ENCODE measurements around the genes DUSP23, FCRL6, IGSF9, PIGM, ATP1A4 and NHLH1.

DNA sequence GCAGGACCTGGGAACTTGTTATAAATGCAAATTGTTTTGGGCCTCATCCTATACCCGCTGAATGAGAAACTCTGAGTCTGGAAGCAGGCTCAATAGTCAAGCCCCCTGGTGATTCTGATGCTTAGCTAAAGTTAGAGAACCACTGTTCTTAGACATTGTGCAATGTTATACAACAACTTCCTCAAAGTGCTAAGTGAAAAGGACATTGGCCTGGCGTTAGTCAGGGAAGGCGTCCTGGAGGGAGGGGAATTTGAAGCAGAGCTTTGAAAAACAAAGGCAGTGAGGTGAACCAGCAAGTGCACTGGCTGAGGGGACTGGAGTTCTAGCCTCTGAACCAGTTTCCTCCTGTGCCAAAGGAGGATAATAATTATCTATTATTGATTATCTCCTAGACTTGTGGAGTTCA lies 5.1 kb downstream of the CD1D start:
- PRO-cap: no peak

DNA sequence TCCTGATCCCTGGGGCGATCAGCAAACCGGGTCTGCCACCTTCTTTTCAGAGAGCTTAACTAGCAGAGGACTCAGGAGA lies 93 bp downstream of the AIM2 start:
- PRO-cap: no peak

GRCh38 chr1:159172654-159173392 lies 1.4 kb downstream of the CADM3 start:
- PRO-cap: no peak

GRCh38 chr1:159205884-159206650 lies 1.4 kb downstream of the ACKR1 start:
- PRO-cap: no peak

GRCh38 chr1:159581218-159581753 lies 6.3 kb upstream of the APCS start:
- PRO-cap: no peak

GRCh38 chr1:159593610-159594442 lies 6.2 kb downstream of the APCS start:
- PRO-cap: no peak

DNA sequence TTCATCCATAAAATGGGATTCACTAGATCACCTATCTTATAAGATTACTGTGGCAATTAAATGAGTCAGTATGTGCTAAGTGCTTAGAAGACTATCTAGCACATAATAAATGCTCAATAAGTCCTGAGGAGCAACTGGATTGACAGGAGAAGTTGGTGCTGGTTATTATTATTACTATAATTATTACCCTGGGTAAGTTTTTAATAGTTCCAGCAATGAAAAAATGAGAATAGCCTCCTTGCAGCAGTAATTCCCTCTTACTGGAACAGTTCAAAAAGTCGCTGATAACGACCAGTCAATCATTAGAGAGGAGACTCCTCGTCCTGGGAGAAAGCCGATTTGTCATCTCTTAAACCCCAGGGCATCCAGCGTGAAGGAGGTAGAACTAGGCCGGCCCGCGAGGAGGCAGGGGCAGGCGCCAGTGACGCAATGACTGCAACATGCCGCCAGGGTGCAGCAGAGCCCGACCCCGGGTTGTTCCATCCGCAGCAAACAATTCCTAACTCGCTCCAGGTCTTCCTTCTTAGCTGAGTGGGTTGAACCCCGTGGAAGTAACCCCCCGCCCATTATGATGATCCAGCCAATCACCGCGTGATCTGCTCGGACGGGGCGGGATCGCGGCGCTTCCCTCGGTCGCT lies 407 bp upstream of the DUSP23 start:
- PRO-cap: bidirectional peak, plus-strand start outside the sequence, minus-strand start at position 498 of the sequence

GRCh38 chr1:159780874-159781702 lies at the start of gene DUSP23:
TSS of gene DUSP23 (plus strand) at chr1:159780962.
- PRO-cap: bidirectional peak, plus-strand start at chr1:159780969, minus-strand start at chr1:159780733; bidirectional peak, plus-strand start at chr1:159781485, minus-strand start at chr1:159781311

- PRO-cap: no peak
Observed at GRCh38 chr1:159802217-159802655, at the start of gene FCRL6. TSS of gene FCRL6 (plus strand) at chr1:159802360.

GRCh38 chr1:159876605-159877007 lies 14.1 kb upstream of the VSIG8 start:
- PRO-cap: no peak

DNA sequence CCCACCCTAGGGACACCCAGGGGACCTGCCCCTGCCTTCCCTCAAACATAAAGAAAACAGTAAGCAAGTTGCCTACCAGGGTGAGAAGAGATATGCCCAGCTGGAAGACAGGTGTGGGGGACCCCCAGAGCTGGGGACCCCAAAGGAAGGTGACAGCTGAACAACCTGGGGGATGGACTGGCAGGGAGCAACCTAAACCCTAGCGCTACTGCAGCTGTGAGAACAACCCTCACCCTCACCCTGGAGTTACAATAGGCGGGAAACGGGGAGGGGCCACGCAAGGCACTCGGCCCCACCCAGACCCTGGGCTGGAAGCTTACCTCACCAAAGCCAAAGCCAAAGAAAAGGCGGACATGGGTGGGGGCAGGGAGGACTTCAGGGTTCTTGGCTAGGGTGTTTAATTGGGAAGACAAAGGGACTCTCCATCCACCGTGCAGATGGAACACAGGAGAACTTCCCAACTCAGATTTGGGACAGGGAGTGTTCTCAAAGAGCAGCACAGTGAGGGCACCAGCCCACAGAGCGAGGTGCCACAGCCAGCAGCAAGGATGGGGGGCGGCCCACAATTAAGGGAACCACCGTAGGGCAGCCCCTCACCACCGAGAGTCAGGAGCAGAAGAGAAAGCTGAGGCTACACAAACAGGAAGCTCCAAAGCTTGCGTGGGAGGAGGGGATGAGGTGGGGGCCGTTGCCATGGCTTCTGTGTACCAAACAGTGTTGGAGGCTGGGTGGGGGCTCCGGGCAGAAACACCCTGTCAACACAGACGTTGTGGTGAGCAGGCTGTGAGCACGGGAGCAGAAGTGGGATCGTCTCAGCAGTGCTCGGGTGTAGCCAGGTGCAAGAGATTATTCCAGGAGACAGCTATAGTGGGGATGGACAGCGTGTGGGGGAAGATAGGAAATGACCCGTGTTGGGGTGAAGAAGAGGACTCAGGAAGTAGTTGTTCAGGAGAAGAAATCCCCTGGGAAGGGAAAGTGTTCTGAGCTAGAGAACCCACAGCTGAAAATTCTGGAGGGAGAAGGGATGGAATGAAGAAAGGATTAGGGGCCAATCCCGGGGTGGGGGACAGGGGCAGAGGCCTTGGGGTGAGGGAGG lies 1.8 kb downstream of the TAGLN2 start:
- PRO-cap: bidirectional peak, plus-strand start at position 339 of the sequence, minus-strand start at position 224 of the sequence; bidirectional peak, plus-strand start at position 763 of the sequence, minus-strand start at position 608 of the sequence

- PRO-cap: no peak
Observed at GRCh38 chr1:159945186-159946391, at the start of gene IGSF9. TSS of gene IGSF9 (minus strand) at chr1:159945613.

- PRO-cap: no peak
Observed at GRCh38 chr1:159960781-159961674, 7.0 kb upstream of the SLAMF9 start.

- PRO-cap: bidirectional peak, plus-strand start at chr1:160032026, minus-strand start at chr1:160031851
Observed at GRCh38 chr1:160031698-160032518, at the start of gene PIGM. TSS of gene PIGM (minus strand) at chr1:160031990.

GRCh38 chr1:160032519-160033032 lies 786 bp upstream of the PIGM start:
- PRO-cap: no peak

GRCh38 chr1:160093590-160094118 lies 4.8 kb downstream of the IGSF8 start:
- PRO-cap: no peak

GRCh38 chr1:160097848-160098306 lies 542 bp downstream of the IGSF8 start:
- PRO-cap: no peak

GRCh38 chr1:160151391-160151797 lies at the start of gene ATP1A4:
TSS of gene ATP1A4 (plus strand) at chr1:160151603.
- PRO-cap: no peak

- PRO-cap: no peak
Observed at GRCh38 chr1:160264576-160265364, 2.4 kb upstream of the DCAF8 start.

DNA sequence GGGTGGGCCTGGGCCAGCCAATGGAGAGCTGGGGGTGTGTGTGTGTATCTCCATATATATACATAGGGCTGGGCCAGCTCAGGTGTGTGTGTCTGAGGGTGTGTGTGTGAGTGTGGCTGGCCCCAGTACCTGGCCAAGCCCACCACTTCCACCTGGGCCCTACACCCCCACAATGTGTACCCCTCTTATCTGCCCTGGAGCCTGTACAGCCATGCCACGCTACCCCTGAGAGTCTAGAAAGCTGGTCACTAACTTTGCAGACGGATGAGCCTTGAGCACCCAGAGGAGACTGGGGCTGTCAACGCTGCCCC lies at the start of gene NHLH1:
Gene NHLH1 (plus strand): TSS at position 85 of the 311 bp plus-strand sequence.
- PRO-cap: no peak